Endometrial microvascular endothelial cells (primary cell): ENCODE measurements around a stretch of chr11.

DNA sequence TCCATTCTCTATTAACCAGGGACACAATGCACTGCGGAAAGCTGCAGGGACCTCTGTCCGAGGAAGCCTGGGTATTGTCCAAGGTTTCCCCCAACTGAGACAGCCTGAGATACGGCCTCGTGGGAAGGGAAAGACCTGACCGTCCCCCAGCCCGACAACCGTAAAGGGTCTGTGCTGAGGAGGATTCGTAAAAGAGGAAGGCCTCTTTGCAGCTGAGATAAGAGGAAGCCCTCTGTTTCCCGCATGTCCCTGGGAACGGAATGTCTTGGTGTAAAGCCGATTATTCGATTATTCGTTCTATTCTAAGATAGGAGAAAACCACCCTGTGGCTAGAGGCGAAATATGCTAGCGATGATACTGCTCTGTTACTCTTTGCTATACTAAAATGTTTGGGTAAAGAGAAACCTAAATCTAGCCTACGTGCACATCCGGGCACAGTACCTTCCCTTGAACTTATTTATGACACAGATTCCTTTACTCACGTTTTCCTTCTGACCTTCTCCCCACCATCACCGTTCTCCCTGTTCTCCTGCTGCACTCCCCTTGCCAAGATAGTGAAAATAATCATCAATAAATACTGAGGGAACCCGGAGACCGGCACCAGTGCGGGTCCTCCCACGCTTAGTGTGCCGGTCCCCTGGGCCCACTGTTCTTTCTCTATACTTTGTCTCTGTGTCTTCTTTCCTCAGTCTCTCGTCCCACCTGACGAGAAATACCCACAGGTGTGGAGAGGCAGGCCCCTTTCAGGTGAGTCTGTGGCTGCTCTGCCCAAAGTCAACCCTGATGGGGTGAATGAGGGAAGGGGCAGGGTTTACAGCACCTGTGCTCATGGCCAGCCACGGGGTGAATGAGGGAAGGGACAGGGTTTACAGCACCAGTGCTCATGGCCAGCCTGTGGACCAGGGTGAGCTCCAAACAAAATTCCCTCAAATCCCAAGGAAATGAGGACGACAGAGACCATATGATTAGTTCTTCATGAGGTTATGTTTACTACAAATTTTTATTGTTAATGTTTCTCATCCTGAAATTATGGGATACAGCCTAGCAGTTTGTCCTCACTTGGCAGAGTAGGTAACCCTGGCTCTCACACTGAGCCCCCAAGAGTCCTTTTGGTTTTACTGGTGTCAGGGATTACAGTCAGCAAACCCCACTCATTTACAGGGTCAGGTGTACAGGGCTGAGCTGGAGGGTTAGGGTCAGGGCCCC is 4.8 kb downstream of the BET1L start:
- RAMPAGE, long total RNA: no peak

- RAMPAGE, long total RNA: no peak
Measured at GRCh38 chr11:208958-209369, 1.5 kb downstream of the RIC8A start.

DNA sequence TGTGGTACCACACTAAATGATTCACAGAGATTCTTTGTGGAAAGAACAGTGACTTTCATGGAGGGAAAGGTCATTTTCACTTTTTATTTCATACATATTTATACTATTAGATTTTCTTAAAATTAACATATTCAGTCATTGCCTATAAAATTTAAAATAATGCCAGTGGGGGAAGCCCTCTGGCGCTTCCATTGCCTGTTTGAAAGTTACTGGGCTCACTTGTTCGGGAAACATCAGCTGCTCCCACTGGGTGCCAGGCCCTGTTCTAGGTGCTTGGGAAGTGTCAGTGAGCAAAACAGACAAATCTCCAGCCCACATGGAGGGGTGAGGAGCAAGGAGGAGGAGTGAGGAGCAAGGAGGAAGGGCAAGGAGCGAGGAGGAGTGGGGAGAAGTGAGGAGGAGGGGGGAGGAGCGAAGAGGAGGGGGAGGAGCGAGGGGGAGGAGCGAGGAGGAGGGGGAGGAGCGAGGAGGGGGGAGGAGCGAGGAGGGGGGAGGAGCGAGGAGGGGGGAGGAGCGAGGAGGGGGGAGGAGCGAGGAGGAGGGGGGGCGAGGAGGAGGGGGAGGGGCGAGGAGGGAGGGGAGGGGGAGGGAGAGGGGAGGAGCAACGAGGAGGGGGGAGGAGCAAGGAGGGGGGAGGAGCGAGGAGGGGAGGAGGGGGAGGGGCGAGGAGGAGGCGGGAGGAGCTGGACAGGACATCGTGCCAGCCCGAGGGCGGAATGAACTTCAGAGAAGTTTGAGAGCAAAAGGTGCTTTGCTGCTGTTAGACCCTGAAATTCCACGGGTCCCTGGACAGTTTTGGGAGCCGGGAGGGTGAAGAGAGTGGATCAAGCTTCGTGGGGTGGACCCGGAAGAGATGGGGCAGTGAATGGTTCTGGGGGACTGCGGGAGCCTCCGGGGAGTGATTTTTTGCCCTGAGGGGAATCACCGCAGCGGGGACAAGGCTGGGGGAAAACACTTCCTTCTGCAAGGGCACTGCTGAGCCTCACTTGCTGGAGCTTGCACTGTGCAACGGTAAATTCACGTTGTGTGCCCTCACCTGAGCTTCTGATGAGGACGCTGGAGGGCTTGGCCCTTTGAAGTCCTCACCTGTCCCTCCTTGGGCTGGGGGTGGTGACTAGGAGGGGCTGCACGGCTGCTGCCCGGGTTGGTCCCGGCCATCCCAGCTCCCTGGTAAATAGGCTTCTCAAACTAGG is 10.9 kb upstream of the NLRP6 start:
- RAMPAGE, long total RNA: no peak

DNA sequence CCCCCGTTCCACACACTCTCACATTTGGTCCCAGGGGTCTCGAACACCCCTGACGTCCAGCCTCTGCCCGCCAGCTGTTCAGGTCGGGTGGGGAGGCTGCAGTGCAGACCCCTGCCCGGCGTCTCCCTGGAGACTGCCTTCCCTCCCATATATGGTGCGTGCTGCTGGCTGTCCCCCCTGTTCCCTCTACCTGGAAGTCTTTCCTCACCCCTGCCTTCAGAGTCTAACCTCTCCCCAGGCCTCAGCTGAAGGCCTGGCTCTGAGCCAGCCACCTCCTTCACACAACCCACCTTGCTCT is 285 bp upstream of the NLRP6 start:
- RAMPAGE, long total RNA: no peak

DNA sequence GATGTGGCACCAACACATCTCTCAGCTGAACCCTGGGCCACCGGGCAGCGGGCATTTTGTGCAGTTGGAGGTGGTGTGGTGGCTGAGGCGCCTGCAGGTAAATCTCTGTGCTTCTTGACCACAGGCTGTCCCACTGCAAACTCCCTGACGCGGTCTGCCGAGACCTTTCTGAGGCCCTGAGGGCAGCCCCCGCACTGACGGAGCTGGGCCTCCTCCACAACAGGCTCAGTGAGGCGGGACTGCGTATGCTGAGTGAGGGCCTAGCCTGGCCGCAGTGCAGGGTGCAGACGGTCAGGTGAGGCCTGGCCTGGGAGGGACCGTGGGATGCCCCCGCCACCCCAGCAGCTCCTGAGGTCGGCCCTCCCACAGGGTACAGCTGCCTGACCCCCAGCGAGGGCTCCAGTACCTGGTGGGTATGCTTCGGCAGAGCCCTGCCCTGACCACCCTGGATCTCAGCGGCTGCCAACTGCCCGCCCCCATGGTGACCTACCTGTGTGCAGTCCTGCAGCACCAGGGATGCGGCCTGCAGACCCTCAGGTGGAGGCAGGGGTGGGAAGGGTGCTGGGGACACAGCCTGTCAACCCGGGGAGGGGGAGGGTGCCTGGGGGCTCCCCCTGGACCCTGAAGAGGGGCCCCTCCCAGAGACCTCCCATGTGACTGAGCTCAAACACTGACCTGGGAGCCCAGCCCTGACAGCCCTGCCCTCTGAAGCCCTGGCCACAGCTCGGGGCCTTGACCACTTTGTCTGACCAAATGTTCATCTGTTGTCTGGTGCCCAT is 4.6 kb upstream of the PGGHG start:
- RAMPAGE, long total RNA: no peak

GRCh38 chr11:287569-288507 is 1.1 kb upstream of the PGGHG start:
- RAMPAGE, long total RNA: no peak

- RAMPAGE, long total RNA: no peak
Measured at GRCh38 chr11:304310-304712, 3.3 kb upstream of the IFITM2 start.

GRCh38 chr11:350088-351468 is 18.7 kb upstream of the B4GALNT4 start:
- RAMPAGE, long total RNA: no peak

GRCh38 chr11:416120-416724 is 1.4 kb upstream of the SIGIRR start:
- RAMPAGE, long total RNA: no peak

GRCh38 chr11:455523-456160 is 5.6 kb downstream of the PTDSS2 start:
- RAMPAGE, long total RNA: no peak

DNA sequence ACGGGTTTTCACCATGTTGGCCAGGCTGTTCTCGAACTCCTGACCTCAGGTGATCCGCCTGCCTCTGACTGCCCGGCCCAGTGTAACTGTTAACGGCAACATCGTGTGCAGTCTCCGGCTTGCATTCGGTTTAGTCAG is 1.1 kb downstream of the RNH1 start:
- RAMPAGE, long total RNA: no peak

DNA sequence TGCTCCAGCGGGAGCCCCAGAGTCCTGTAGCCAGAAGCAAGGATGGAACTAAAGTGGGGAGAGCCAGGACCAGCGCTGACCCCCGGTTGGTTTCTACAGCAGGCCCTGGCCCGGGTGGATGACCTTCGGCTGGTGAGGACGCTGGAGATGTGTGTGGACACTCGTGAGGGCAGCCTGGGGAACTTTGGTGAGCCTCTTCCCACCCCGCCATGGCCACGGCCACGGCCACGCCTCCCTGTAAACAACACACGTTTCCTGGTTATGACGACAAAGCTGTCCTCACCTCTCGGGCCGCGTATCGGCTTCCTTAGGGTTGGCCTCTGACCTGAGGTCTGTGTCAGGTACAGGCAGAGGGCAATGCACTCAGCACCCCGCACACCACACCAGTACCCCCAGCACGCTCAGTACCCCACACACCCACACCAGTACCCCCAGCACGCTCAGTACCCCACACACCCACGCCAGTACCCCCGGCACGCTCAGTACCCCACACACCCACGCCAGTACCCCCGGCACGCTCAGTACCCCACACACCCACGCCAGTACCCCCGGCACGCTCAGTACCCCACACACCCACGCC is 4.2 kb downstream of the LRRC56 start:
- RAMPAGE, long total RNA: no peak

- RAMPAGE, long total RNA: no peak
Measured at GRCh38 chr11:555813-556617, 4.5 kb downstream of the LMNTD2 start.

DNA sequence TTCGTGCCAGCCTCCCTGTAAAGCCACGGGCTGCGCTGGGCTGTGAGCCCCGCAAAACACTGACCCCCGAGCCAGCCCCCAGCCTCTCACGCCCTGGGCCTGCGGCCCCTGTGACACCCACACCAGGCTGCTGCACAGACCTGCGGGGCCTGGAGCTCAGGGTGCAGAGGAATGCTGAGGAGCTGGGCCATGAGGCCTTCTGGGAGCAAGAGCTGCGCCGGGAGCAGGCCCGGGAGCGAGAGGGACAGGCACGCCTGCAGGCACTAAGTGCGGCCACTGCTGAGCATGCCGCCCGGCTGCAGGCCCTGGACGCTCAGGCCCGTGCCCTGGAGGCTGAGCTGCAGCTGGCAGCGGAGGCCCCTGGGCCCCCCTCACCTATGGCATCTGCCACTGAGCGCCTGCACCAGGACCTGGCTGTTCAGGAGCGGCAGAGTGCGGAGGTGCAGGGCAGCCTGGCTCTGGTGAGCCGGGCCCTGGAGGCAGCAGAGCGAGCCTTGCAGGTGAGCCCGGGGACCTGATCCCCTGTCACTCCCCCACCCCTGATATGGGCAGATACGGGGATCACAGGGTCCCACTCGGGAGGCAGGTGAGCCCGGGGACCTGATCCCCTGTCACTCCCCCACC is 1.6 kb downstream of the RASSF7 start:
- RAMPAGE, long total RNA: no peak

DNA sequence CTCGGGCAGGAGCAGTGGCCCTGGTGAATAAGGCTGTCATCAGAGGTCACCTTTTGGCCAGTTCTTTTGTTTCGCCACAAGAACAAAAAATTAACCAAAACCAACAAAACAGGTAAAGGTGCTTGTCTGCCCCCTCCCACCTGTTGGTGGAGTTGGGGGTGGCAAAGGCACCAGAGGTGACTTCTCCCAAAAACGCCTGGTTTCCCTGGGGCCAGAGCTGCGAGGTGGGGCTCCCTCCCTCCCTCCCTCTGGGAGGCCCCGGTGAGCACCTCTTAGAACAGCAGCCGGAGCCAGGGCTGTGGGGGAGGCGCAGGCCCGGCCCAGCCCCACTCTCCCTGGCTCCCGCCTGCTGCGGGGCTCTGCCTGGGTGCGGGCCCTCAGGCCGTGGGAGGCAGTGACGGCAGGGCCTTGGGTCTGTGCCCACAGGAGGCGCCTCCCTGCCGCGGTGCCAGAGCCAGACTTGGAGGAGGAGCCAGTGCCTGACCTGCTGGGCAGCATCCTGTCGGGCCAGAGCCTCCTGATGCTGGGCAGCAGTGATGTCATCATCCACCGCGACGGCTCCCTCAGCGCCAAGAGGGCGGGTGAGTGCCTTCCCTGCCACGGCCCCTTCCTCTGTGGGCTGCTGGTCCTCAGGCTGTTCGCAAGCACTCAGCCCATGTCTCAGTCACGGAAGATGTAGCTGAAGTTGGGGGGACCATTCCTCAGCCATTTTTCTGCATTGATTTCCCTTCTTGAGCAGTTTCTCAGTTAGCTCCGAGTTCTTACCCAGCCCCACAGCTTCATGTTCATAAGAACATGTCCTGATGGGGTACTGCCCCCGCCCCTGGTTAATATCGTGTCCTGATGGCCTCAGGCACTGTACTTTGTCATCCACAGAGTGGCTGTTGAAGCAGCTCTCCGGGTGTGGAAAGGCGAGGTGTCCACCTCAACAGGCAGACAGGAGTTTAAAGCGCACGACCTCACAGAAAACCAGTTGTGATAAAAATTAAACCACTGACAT is 9.4 kb downstream of the IRF7 start:
- RAMPAGE, long total RNA: no peak

GRCh38 chr11:620014-620549 is 4.3 kb upstream of the IRF7 start:
- RAMPAGE, long total RNA: no peak

DNA sequence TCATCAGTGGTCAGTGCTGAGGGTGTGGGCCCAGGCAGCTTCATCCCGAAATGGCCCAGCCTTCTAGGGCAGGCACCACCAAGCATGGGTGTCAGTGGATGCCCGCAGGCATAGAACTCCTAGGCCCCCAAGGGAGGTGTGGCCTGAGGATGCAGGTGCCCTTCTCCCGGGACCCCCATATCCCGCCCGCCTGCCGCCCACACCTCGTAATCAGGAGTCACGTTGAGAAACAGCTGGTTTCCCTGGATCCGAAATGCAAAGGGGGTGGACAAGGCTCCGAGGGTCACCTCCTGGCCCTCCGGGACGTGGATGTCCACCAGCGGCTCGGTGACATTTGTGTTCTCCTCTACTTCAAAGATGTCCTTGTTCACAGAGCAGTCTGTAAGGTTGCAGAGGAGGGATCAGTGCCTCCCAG is 394 bp downstream of the CDHR5 start:
- RAMPAGE, long total RNA: no peak

GRCh38 chr11:688062-688850 is 6.8 kb downstream of the DEAF1 start:
- RAMPAGE, long total RNA: no peak

DNA sequence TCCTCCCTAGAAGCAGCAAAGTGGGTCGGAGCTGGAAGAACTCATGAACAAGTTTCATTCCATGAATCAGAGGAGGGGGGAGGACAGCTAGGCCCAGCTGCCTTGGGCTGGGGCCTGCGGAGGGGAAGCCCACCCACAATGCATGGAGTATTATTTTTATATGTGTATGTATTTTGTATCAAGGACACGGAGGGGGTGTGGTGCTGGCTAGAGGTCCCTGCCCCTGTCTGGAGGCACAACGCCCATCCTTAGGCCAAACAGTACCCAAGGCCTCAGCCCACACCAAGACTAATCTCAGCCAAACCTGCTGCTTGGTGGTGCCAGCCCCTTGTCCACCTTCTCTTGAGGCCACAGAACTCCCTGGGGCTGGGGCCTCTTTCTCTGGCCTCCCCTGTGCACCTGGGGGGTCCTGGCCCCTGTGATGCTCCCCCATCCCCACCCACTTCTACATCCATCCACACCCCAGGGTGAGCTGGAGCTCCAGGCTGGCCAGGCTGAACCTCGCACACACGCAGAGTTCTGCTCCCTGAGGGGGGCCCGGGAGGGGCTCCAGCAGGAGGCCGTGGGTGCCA is 20.3 kb upstream of the TALDO1 start:
- RAMPAGE, long total RNA: no peak

GRCh38 chr11:763985-764200 is 13.4 kb downstream of the GATD1 start:
- RAMPAGE, long total RNA: no peak